Epithelial cell of alveolus of lung (primary cell): ENCODE measurements around a stretch of chr2.

DNA sequence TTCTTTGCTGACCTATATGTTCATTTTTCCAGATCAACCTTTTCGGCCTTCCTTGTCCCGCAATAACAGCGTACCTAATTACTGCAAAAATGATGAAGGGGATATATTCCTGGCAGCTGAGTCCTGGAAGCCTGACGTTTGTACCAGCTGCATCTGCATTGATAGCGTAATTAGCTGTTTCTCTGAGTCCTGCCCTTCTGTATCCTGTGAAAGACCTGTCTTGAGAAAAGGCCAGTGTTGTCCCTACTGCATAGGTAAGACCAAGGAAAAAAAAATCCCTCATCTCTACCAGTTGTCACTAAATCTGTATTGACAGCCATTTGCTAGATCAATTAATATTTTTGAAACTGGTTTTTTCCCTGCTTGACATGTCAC is 75.9 kb downstream of the FEZ2 start:
- RAMPAGE, long total RNA = no peak
- RRBS = no CpG with 5 or more reads among the region's 5 CpGs

- RAMPAGE, long total RNA = no peak
- RRBS = no CpG with 5 or more reads among the region's 10 CpGs
These were observed 67.1 kb downstream of the FEZ2 start for GRCh38 chr2:36530581-36531487.

DNA sequence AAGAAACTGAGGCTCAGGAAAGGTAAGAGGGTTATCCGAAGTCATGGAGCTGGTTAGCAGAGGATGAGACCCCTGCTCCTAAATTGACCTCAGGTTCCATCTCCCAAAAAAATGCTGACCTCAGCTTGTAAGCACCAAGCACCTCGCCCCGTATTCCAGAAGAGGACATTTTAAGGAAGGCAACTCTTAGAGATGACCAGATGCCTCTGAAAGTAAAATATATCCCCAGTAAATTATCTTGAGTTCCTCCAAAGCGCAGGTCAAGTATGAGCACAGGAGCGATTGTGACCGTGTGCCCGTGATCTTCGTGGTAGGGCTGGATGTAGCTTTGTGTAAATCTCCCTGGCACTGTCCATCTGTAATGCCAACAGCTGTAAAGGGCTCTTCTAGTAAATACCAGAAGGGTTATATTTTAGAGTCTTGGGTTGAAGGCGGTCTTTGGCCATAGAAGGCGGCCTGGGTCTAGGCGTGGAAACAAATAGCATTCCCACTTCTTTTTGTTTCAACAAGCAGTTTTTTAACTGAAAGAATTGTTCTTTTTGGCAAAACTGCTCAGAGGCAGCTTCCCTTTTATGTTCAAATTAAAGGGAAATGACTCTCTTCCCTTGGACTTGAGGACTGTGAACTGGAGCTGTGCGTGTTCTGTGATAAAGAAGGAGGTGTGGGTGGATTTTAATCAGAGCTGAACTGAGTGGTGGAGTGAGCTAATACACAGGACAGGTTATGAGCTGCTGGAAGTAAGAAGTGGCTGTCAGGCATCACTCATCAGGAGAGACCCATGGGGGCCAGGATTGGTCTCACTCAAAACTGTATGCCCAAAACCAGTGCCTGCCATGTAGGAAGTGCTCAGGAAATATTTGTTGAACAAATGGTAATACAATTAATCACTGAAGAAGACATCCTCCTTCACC is 56.3 kb downstream of the FEZ2 start:
- RAMPAGE, long total RNA = no peak
- RRBS = no CpG with 5 or more reads among the region's 12 CpGs

GRCh38 chr2:36548063-36548893 is 49.7 kb downstream of the FEZ2 start:
- RAMPAGE, long total RNA = no peak
- RRBS = no CpG with 5 or more reads among the region's 4 CpGs

DNA sequence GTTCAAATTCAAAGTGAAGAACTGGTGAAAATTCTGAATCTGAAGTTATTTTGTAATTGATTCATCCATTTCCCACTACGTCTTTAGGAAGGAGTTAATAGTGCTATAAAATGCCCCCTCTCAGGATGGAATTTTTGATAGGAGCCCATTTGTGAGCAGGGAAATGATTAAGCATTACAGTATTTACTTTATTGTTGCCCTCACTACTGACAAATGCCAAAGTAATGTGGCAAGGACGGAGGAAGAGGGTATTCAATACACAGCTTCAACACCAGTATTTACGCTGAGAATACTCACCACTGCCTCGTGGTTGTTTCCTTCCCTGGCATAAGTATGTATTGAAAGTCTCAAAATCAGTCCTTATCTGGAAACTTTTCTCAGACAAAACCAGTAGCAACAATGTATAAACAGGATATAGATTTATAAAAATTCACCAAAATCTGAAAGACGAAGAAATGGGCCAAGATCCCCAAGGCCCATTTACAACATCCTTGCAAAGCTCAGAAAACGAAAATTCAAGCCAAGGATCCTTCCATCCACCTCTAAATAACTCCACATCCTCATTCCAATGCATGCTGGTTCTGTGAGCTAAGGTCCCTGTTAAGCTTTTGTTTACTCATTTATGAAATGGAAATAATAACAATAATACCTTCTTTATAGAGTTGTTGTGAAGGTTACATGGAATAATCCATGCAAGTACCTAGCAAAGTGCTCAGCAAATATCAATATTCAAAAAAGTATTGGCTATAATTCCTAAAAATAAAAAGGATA is 29.3 kb downstream of the FEZ2 start:
- RAMPAGE, long total RNA = no peak
- RRBS = no CpG with 5 or more reads among the region's 6 CpGs

DNA sequence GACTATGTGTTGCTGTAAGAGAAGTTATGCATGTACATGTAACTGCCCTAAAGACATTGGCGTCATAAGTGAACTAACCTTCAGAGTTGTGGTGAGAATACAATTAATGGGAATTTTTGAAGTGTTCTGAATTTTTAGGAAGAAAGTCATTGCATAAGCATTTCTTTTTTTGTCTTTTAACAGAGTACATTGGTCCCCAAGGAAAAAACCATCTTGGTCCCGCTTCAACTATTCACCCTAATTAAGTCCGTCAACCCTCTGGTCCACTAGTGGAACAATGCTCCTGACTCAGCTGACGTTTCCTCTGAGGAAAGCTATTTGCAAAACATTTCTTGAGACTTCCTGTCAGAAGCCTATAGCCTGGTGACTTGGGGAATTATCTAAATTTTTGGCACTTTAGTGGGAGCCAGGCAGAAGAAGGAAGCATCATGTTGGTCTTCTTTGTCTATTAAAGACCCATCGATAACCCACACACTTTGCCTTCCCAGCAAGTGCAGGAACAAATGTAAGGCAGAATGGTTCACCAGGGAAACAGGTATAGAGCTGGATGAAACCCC is 41.0 kb upstream of the VIT start:
- RAMPAGE, long total RNA = no peak
- RRBS = no CpG with 5 or more reads among the region's 5 CpGs

DNA sequence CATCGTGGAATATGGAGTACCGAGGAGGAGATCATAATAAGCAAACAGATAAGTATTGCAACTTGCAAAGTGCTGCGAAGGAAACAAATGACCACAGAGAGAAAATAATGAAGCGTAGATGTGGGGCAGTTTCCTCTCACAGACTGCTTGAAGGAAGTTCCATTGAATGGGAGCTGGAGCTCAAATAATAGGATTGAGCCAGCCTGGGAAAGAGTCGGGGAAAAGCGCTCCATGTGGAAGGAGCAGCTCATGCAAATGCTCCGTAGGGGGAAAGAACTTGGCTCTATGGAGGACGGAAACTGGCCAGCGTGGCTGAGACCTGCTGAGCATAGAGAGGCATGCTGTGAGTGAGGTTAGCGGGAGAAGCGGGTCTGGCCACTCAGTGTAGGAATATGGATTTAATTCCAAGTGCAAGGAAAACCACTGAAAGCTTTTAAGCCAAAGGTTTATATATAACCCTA is 28.6 kb upstream of the VIT start:
- RAMPAGE, long total RNA = no peak
- RRBS = no CpG with 5 or more reads among the region's 11 CpGs

DNA sequence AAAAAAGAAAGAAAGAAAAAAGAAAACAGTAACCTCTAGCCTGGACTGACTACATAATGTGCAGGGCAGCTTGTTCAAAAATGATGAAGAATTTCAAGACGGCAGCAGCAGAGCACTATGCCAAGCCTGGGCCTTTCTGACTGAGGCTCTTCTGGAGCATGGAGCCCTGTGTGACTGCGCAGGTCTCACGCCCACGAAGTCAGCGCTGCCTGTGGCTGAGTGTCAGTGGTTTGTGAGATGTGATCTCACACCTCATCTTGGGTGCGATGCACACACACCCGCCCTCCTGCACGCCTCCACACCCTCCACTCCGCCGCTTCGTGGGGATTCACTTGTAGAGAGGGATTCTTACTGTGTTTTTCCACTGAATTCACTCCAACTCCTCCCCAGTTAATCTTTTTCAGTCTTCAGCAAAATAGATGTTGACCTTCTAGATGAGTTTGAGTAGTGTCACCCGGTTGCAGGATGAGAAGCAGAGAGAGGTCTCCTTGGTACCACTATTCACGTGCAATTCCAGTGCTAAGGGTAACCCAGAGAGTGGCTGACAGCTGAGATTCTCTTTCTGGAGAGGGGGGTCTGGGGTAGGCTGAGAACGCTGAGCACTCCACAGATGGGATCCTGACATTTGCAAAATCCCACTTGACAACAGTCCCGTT is 104.0 kb downstream of the VIT start:
- RAMPAGE, long total RNA = no peak
- RRBS = no CpG with 5 or more reads among the region's 15 CpGs

GRCh38 chr2:36834950-36835807 is 131.2 kb downstream of the STRN start:
- RAMPAGE, long total RNA = no peak
- RRBS = no CpG with 5 or more reads among the region's 5 CpGs

DNA sequence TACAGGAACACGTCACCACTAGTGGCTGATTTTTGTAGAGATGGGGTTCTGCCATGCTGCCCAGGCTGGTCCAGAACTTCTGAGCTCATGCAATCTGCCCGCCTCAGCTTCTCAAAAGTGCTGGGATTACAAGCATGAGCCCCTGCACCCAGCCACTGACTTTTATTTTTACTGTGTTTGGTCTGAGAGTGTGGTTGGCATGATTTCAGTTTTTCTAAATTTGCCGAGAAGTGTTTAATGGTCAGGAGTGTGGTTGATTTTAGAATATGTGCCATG is 100.2 kb downstream of the STRN start:
- RAMPAGE, long total RNA = no peak
- RRBS = no CpG with 5 or more reads among the region's 3 CpGs

DNA sequence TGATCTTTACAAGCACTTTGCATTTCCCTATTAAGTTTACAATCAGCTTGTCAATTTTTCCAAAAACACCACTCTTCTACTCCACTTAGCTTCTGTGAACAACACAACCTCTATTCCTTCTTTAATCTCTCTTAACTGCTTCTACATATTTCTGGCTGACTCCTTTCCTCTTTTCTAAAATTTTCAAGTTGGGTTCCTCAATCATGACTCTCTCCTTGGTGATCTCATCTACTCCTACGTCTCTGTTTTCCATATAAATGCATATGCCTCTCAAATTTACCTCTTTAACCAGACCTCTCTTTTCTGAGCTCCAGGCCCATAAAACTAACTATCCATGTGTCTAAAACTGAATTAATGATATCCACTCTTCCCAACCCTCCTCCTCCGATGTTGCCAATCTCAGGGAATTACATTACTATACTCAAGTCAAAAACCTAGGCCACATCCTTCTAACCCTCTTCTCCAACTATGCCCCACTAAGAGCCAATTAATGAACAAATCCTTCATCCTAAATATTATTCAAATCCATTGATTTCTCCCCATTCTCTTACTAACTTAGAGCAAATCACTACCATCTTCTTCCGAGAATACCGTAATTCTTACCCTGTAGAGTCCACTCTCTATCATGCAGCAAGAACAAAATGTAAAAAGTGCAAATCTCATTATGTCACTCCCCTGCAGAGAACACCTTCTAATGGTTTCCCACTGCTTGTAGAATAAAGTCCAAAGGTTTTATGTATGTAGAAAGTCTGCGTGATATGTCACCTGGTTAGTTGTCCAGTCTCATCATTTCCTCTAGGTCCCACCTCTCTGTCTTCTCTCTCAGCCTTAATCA is 48.4 kb downstream of the HEATR5B start:
- RAMPAGE, long total RNA = no peak
- RRBS = no CpG with 5 or more reads among the region's 5 CpGs

DNA sequence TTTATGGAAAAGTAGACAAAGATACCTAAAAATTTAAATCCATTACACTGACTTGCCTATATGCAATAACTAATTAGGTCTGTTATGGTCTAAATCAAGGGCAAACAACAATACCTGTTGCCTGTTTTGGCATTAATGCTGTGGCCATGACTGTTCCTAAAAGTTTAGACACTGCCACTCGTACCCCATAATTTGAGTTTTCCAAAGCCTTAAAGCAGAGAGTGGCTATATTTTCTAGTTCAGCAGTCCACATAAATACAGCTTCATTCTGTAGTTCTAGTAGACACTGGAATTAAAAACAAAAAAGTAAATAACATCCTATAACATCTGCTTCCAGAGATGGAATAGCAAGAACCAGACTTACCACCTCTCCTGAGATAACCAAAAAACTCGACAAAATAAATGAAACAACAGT is 12.2 kb downstream of the HEATR5B start:
- RAMPAGE, long total RNA = no peak
- RRBS = no CpG with 5 or more reads among the region's 2 CpGs

GRCh38 chr2:37147574-37148295 is 9.0 kb downstream of the EIF2AK2 start:
- RAMPAGE, long total RNA = no peak
- RRBS = no CpG with 5 or more reads among the region's 8 CpGs

- RAMPAGE, long total RNA = no peak
- RRBS = no CpG with 5 or more reads among the region's 5 CpGs
These were observed 8.6 kb downstream of the SULT6B1 start for GRCh38 chr2:37179857-37180333.

DNA sequence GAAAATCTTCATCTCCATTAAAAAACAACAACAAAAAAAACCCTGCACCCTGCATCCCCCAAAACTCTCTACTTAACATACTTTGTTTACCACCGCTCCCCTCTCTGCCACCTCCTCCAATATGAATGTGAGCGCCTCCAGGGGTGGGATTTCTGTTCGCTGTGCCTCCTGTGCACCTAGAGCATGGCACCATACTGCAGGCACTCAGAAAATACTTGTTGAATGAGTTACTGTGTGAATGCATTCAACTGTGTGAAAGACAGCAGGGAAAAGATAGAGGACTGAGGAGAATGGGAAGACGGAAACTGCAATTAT is 4.6 kb downstream of the CEBPZ start:
- RAMPAGE, long total RNA = no peak
- RRBS = no CpG with 5 or more reads among the region's 4 CpGs

DNA sequence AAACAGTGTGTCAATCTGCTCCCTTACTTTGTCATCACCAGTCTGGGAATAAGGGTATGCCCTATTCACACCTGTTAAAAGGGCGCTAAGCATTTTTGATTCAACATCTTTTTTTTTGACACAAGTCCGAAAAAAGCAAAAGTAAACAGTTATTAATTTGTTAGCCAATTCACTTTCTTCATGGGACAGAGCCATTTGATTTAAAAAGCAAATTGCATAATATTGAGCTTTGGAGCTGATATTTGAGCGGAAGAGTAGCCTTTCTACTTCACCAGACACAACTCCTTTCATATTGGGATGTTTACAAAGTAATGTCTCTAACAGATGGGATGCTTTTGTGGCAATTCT is 3.8 kb downstream of the CEBPZ start:
- RAMPAGE, long total RNA = no peak
- RRBS = no CpG with 5 or more reads among the region's 3 CpGs

DNA sequence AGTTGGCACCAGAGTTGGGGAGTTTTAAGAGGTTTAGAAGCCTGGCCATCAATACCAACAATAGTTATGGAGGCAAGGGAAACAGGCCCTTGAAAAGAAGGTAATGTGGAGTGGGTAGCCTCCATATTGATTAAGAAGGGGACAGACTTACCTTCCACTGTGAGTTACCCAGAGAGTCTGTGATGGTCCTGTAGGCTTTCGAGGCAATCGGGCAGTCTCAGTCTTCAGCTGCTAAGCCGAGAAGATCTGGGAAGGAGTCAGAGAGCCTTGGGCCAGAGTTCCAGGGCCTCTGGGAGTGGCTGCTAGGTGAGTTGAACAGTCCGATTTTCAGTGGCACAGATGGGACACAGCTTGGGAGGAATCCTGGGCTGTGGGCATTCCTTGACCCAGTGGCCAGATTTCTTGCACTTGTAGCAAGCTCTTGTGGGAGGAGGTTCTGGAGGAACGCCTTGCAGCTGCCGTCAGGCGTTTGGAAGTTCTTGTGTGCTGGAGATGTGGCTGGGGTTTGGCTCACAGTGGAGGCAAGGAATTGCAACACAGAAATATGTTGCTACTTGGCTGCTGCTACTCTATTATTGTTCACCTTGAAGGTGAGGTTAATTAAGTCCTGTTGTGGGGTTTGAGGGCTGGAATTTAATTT is 39.7 kb downstream of the QPCT start:
- RAMPAGE, long total RNA = no peak
- RRBS = no CpG with 5 or more reads among the region's 7 CpGs

- RAMPAGE, long total RNA = no peak
- RRBS = no CpG with 5 or more reads among the region's 2 CpGs
These were observed 122.2 kb downstream of the QPCT start for GRCh38 chr2:37466455-37467210.

DNA sequence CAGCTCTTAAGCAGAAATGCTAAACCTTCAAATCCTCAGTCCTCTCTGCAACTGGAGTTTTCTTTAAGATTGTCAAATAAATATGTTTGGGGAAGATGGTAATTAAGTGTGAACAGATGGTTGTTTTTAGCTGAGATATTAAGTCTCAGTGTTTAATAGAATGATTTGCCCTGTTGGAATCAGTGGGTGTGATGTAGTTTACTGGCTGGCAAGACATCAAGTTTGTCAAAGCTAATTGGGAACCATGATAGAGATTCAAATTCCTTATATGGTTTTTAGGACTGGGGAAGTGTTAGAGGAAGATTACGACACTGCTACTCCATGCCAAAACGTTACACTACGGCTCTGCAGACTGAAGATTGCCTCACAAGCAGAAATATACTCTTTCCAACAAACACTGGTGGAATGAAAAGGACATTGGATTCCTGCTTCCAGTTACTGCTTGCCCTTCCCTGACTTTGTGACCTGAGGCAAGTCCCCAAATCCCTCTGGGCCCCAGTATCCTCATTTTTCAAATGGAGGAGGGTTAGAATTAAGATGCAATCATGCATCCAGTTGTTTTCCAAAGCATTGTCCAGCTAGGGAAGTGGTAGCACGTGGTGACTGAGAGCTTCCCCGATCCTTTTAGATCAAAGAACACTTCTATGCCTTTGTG is 147.6 kb downstream of the CDC42EP3 start:
- RAMPAGE, long total RNA = no peak
- RRBS = no CpG with 5 or more reads among the region's 5 CpGs

DNA sequence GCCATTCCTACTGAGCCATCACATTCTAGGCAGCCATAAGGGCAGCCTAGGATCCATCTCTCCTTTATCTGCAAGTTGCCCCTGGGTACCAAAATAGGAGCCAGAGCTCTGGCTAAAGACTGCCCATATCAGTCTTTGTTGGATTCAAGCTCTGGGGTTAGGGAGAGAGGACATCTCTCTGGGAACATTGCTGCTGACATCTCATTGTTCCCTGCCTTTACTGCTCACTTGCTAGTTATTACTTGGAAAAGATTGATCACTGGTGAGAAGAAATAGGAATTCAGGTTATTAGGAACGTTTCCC is 102.3 kb downstream of the CDC42EP3 start:
- RAMPAGE, long total RNA = no peak
- RRBS = no CpG with 5 or more reads among the region's 1 CpG